ENCODE measurements around a stretch of chr2.

DNA sequence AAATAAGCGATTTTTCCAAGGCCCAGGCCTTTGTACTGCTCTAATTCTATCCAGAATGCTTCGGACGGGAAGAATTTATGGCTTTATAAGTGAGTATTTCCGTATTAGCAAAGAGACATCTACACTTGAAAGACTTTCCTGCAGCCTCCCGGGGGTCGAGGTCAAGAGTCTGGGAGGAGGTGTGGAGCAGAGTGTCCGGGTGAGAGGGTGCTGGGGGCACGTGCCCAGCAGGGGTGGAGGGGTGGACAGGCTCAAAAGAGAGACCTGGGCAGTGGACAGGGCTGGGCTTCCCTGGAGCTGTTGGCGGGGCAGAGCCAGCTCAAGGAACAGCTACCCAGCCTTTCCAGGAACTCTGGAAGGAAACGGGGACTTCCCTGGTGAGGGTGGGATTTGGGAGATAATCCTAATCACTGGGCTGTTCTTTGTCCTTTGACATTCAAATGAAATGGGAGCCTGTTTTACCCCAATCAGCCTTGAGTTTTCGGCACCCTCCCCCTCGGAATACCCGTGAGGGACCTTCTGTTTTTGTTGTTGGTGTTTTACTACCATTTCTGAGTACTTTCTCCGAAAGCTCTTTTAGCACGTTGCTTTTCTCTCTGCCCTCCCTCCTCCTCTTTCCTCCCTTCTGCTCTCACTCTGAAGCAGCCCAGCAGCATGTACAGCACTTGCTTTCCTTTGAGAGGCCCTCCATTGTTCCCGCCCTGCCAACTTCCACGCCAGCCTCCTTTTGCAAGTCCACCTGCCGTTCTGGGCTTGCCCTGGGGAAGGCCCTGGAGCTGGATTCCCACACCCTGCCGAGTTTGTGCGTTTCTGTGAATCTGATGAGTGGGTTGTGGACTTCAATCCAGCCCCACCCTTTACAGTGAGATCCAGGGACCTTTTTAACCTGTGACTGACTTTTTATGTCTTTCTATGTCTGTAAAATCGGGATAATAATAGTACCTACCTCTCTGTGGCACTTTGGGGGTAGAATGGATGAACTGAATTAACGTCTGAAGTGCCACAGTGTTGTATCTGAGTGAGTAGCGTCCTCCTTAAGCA lies 164.8 kb downstream of the AGAP1 start:
- PRO-cap, 7 experiments: no peak in any of the 7 experiments

- PRO-cap, 7 experiments: no peak in any of the 7 experiments
Observed at GRCh38 chr2:235660670-235661206, 166.9 kb downstream of the AGAP1 start.

DNA sequence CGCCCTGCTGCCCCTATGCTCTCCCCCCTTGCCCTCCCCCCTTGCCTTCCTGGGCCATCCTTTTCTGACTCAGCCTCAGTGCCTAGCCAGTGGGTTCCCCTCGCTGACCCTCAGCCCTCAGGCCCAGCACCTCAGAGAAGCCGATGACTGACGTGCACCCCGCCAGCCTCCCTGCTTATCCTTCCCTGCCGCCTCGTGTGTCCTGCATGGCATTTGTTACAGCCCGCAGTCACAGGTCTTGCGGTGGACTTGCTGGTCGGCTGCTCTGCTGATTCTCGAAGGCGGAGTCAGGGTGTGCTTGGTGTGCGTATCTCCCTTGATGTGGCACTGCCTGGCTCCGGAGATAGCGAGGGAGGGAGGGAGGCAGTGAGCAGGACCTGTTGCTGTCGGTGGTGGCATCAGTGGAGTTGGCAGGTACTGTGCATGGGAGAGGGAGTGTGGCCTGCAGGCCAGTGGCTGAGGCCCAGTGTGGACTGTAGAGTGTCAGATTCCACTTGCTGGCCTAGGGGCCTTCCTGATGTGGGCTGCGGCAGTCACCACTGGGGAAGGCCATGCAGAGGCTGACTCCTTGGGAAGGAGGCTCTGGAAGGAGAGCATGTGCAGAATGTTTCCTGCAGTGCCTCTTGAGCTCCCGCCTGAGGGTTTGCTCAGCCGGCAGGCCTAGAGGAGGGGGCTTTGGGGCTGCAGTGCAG lies 198.8 kb downstream of the AGAP1 start:
- PRO-cap, 7 experiments: no peak in any of the 7 experiments

DNA sequence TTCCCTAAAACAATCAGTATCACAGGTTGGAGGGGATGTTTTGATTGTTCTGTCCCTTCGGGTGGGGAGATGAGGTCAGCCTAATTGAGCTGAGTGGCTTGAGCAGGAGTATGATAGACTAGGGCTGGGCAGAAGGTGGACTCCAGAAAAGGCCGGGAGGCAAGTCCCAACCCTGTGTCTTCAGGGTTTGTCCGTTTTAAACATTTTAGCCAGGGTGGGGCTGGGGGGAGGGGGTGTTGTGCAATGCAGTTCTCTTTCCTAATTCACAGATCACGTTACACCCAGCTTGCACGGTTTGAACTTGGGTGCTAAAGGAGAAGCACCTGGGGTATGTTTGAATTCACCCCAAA lies 233.3 kb downstream of the AGAP1 start:
- PRO-cap, 7 experiments: no peak in any of the 7 experiments

DNA sequence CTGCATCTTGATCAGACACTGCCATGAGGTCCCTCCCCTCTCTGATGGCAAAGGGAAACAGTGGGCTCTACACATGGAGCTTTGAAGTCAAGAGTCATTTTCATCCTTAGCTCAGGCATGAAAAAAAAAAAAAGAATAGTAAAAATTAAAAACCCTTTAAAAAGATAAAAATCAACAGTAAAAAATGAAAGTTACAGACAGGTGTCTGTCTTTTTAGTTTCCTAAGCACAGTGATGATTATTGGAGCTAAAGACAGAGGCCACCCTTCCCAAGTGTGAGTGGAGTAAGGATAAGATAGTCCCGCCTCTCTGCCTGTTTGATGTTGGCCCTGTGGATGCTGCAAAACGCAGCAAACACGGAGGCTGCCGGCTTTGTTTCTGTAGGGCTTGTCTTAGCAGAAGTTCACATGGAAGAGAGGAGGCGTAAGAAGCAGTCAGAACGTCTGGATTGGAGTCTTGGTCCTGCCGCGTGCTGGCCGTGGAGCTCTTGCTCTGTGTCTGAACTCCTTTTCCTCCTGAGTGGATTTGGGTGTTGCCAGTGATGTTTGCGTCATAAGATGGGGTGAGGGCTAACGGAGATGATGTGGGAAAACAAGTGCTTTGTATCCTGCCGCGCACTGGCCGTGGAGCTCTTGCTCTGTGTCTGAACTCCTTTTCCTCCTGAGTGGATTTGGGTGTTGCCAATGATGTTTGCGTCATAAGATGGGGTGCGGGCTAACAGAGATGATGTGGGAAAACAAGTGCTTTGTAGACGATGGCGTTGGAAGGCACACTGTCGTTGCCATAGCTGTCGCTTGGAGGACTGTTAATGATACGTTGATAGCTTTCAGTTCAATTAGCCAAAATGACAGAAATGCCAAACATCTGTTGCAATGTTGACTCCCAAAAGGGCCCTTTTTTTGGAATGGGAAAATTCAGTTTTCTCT lies 240.8 kb downstream of the AGAP1 start:
- PRO-cap, 7 experiments: no peak in any of the 7 experiments

DNA sequence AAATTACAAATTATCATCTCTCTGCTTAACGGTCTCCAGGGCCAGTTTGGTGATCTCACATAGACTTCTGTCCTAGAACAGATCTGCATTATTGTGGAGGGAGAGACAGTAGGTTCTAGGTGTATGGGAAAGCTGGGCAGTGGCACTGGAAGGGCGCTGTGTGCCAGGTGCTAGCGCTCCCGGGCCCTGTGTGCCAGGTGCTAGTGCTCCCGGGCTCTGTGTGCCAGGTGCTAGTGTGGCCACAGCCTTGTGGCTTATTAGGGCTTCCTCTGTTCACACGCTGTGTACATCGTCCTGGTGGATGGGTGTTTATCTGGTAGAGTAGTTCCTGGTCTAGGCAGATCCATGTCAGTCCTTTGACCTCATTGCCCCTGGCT lies 263.3 kb downstream of the AGAP1 start:
- PRO-cap, 7 experiments: no peak in any of the 7 experiments

- PRO-cap, 7 experiments: no peak in any of the 7 experiments
Observed at GRCh38 chr2:235822143-235822606, 328.3 kb downstream of the AGAP1 start.

- PRO-cap, 7 experiments: no peak in any of the 7 experiments
Observed at GRCh38 chr2:235863507-235863898, 304.7 kb downstream of the GBX2 start.

GRCh38 chr2:236730495-236731030 lies 160.9 kb downstream of the ACKR3 start:
- PRO-cap, 7 experiments: no peak in any of the 7 experiments

- PRO-cap, 7 experiments: no peak in any of the 7 experiments
Observed at GRCh38 chr2:236753501-236754125, 184.0 kb downstream of the ACKR3 start.

DNA sequence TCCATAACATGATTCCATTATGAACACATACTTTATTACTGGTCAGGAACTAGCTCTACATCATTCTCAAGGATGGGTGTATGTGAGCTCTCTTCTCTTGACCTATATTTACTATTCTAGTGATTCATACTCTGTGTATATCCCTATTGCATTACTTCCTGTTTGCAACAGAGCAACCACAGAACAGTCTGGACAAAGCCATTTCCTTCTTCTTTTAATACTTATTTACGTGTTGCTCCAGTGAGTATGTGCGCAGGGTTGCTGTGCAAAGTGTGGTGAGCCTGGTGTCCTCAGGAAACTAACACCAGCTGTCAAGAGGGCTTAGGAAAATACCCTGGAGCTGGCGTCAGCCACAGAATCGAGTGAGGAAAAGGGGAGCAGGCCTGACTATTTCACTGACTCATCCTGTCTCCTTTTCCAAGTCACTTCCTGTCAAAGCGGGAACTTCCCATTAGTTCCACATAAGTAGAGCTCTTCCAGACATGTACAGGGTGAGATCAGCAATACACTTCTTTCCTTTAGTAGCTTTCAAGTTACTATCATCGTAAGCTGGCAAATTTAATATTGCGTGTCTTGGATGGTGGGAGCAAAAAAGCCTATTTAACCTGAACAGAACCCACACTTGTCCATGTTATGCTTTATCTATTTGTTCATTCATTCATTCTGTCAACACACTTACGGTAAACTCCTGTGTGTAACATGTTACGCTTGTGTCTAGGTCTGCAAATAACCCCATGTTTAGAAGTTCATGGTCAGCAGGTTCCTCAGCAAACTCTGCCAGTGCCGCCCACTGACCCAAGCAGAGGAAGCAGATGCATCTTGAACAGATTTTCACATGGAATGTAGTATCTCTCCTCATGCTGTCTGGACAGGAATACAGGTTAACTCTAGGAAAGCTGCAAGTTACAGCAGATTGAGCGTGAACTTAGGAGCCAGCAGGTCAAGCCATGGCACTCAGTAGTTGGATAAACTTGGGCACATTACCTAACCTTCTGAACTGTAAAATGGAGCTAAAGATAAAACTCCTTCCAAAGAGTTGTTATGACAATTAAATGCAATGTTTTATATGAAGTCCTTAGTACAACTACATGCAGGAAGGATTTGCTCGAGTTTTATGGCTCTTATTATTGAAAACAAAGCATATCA lies 213.9 kb upstream of the COPS8 start:
- PRO-cap, 7 experiments: no peak in any of the 7 experiments

GRCh38 chr2:236952572-236952925 lies 133.1 kb upstream of the COPS8 start:
- PRO-cap, 7 experiments: no peak in any of the 7 experiments

DNA sequence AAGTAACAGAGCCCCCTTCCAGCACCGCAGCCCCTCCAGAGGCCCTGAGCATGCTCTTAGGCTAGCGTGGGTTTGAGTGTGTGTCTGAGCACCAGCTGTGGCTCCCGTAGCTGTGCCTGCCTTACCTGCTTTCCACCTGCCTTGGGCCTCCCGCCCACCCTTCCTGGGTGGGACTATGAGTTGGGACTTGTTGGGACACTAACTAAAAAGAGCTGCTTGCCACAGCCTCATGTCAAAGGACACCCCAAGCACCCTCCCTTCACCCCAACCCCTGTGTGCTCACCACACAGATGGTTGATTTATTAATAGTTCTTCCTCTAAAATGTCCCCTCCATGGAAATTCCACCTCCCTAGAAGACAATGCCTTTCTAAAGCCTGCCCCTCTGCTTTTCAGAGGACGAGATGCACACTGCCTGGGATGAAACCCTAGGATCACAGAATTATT lies 116.4 kb upstream of the COPS8 start:
- PRO-cap, 7 experiments: peak in 1 of 7 experiments; most common minus-strand start position 177 of the sequence (in 1)

GRCh38 chr2:237222059-237222599 lies 136.4 kb downstream of the COPS8 start:
- PRO-cap, 7 experiments: no peak in any of the 7 experiments

DNA sequence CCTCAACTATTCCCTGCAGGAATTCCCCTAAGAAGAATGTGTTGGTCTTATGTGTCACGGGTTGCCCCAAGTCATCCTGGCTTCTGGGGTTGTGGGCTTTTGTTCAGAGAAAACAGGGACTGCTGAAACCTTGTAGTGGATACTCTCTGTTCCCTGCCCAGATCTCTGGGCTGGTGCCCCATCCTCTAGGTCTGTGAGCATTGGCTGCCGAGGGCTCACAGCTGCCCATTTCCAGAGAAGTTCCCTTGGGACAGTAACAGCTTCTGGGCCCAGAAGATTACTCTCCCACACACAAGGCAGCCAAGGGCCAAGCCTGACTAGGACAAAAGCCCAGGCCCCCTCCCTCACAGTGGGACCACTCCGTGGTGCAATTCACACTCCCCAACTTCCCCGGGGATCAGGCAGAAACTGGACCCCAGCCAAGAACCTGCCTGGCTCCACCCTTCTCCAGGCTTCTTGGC lies 137.8 kb downstream of the COPS8 start:
- PRO-cap, 7 experiments: no peak in any of the 7 experiments

GRCh38 chr2:237290961-237291991 lies 122.7 kb downstream of the COL6A3 start:
- PRO-cap, 7 experiments: no peak in any of the 7 experiments

DNA sequence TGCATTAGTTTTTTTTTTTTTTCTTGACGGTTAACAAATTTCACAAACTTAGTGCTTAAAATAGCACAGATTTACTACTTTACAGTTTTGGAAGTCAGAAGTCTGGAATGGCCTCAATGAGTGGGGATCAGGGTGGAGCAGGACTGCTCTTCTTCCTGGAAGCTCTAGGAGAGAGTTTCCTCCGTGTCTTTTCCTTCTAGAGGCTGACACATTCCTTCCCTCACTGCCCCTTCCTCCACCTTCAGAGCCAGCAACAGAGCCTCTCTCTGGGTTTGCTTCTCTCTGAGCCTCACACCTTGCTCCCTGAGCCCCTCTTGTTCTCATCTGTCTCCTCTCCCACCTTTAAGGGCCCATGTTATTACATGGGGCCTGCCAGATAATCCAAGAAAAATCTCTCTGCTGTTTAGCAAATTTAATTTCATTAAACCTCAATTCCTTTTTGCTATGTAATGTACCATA lies 117.1 kb downstream of the COL6A3 start:
- PRO-cap, 7 experiments: no peak in any of the 7 experiments

- PRO-cap, 7 experiments: no peak in any of the 7 experiments
Observed at GRCh38 chr2:237412982-237413933, 706 bp downstream of the COL6A3 start.

DNA sequence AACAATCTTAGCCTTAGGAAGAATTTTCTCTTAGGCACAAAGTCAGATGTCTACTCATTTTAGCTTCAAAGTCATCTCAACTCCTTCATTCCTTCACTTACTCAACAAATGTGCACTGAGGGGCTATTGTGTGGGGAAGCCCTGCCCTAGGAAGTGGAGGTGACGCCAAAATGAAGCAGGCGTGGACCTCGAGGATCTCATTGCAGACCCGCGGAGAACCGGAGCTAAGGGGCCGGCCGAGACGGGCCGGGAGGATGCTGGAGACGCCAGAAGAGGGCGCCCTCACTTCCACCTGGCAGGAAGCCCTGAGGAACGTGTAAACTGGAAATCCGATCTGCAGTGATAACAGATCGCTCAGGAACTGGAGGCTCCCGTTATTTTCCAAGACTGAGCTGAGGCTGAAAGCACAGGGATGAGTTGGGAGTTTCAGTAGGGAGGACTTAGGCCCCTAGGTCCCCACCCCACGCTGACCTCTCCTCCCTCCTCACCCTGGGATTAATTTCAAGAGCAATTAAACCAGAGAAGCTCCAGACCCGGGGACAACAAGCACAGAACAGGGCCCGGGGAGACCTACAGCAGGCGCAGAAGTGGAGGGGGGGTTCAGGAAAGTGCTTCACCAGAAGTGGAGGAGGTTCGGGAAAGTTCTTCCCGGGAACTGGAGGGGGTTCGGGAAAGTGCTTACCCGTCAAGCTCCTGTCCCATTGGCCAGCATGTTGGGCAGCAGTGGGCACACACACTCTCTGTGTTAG lies 7.7 kb upstream of the COL6A3 start:
- PRO-cap, 7 experiments: no peak in any of the 7 experiments

GRCh38 chr2:237432349-237433306 lies 18.7 kb upstream of the COL6A3 start:
- PRO-cap, 7 experiments: peak in 2 of 7 experiments; most common plus-strand start chr2:237432531 (in 1); most common minus-strand start chr2:237432538 (in 2)